ENCODE measurements around a stretch of chr13.

DNA sequence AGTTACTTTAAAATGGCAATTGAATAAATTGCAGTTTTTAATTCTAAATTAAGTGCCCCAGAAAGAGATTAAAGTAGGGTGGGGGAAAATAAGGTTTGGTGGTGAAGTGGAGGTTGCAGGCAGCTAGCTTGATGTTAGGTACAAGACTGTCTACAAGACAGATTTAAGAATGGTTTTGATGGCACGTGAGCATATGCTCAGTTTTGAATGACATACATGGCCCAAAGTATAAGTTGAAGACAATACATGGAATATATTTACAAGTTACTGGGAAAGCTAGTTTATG is 4.2 kb downstream of the KLF5 start:
- PRO-cap, 2 experiments: no peak in any of the 2 experiments

GRCh38 chr13:74069920-74070386 is 1011.1 kb downstream of the KLF5 start:
- PRO-cap, 2 experiments: no peak in any of the 2 experiments

- PRO-cap, 2 experiments: no peak in any of the 2 experiments
These were observed 90.9 kb downstream of the TBC1D4 start for GRCh38 chr13:75391075-75391510.

- PRO-cap, 2 experiments: no peak in any of the 2 experiments
These were observed 75.6 kb downstream of the TBC1D4 start for GRCh38 chr13:75406372-75406825.

- PRO-cap, 2 experiments: no peak in any of the 2 experiments
These were observed 741 bp downstream of the UCHL3 start for GRCh38 chr13:75550239-75550825.

DNA sequence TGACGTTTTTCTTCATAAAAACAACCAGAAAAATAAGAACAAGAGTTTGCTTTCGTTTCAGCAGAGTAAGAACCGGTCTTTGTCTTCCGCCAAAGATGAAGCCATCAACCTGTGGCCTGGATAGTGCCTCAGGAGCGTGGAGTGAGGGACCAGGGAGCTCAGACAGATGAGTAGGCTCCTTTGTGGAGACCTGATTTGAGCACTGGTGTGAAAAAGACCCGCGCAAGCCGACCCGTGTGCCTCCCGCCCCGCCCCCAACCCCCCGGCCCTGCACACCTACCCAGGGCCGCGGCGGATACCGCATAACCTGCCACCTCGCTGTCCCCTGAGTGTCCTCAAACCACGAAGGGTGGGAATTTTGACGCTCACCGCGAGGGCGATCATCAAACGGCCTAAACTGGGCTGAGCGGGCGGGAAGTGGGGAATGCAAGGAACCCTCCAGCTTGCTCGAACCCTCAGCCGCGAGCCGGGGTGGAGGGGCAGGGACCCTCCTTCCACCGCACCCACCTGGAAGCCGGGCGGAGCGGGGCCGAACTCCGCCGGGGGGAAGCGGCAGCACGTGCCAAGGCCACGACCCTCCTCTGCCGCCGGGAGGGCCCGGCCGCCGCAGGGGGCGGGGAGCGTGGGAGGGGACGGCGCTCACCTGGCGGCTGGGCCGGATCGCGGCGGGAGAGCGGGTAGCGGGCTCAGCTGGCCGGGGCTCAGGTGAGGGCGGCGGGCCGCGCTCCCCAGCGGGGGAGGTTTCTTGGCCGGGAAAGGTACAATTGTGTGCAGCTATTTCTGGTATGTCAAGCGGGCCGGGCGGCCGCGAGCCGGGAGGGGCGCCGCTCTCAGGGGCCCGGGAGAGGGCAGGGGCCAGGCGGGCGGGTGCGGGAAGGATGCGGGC is 701 bp upstream of the LMO7 start:
- PRO-cap, 2 experiments: no peak in any of the 2 experiments

GRCh38 chr13:75674391-75674833 is 38.3 kb downstream of the LMO7 start:
- PRO-cap, 2 experiments: no peak in any of the 2 experiments

DNA sequence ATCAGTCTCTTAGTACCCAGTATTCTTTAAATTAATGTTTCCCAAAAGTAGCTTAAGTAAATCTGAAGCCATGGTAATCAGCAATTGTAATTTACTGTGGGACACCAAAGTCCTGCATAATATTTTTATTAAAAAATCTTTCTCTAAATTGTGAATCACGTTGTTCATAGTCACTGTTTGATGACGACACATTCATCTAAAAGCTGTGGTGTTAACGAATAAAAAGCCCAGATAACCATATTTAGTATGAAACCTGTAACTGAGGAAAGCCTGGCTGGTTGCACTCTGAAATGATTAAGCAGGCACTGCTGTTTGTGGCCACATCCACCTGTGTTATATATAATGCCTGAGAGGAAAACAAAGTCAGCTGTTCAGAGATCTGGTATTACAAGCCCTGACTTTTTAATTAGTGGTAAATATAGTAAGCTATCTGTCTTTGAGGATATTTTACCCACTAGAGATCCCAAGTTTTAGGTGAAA is 79.4 kb downstream of the LMO7 start:
- PRO-cap, 2 experiments: no peak in any of the 2 experiments

GRCh38 chr13:75788411-75789237 is 152.5 kb downstream of the LMO7 start:
- PRO-cap, 2 experiments: no peak in any of the 2 experiments

GRCh38 chr13:75807849-75808284 is 171.7 kb downstream of the LMO7 start:
- PRO-cap, 2 experiments: no peak in any of the 2 experiments

DNA sequence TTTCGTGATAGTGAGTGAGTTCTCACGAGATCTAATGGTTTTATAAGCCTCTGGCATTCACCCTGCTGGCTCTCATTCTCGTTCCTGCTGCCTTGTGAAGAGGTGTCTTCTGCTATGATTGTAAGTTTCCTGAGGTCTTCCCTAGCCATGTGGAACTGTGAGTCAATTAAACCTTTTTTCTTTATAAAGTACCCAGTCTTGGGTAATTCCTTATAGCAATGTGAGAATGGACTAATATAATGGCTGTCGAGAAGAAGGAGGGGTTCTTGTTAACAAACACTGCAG is 271.1 kb downstream of the LMO7 start:
- PRO-cap, 2 experiments: no peak in any of the 2 experiments

DNA sequence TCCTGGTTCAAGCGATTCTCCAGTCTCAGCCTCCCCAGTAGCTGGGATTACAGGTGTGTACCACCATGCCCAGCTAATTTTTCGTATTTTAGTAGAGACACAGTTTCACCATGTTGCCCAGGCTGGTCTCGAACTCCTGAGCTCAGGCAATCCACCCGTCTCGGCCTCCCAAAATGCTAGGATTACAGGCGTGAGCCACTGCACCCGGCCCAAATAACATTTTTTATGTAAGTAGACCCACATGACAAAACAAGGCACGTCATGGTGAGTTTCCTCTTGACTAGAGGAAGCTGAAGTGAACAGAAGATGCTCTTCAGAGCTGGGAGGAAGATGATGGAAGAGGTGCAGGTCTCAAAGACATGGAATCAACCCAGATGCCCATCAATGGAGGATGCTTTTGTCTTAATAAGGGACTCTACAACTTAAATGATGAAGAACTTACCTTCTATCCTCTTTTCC is 139.0 kb downstream of the KCTD12 start:
- PRO-cap, 2 experiments: peak in 2 of 2 experiments; most common plus-strand start position 316 of the sequence (in 2)

DNA sequence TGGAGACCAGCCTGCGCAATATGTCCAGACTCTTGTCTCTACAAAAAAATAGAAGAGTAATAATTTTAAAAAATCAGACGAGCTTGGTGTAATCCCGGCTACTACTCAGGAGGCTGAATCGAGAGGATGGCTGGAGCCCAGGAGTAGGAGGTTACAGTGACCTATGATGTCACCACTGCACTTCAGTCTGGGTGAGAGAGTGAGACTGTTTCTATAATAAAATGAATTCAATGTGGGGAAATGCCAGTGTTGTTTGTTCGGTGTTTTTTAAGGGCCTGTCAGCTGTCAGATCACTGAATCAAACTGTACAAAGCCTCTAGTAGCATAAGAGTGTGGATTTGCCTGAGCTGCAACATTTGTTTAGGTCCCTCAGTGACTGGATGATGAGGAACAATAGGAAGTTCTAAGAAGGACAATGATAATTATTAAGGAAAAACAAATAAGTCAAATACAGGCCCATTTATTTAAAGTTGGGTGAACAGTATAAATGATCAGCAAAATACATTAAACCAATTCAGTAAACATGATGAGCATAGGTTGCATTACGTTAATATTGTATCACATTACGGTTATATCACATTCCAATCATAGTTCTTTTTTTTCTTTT is 1.4 kb upstream of the FBXL3 start:
- PRO-cap, 2 experiments: no peak in any of the 2 experiments

DNA sequence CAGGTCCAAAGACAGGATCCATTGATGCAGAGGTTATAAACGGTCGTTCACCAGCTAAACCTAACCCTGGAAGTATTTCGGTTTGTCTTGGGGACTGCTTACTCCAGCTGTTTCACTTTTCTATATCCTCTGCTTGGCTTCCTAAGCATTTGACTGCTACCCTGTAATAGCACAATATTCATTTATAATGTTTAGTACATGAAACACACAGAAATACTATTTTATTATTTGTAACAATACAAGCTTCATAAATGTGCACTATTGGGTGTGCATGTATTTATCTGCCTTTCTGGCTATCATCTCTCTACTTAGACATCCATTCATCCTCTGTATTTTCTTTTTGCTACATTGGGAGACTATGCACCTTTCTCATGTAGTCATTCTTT is 26.5 kb upstream of the FBXL3 start:
- PRO-cap, 2 experiments: peak in 1 of 2 experiments; most common minus-strand start position 116 of the sequence (in 1)

GRCh38 chr13:77110549-77111151 is 83.7 kb upstream of the FBXL3 start:
- PRO-cap, 2 experiments: no peak in any of the 2 experiments

DNA sequence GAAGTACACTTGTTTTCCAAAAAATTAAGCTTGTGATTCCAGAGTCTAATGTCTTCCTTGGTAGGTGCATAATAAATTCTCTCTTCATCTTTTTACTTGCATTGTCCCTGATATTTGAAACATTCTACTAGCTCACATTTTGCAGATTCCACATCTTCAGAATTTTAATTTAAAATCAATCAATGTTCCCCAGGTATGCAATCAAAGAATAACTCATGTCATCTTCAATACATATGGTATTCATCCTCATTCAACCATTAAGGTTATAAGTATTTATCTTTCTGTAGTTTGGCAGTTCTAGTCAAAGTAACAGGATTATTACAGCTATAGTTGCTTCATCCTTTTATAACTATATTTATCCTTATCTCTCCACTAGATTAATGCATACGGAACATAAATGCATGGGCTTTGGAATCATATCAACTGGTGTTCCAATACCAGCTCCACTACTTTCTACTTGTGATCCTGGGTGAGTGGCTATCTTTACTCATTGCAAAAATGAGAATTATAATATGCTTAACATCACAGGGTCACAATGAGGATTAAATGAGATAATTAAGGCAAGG is 105.9 kb upstream of the FBXL3 start:
- PRO-cap, 2 experiments: no peak in any of the 2 experiments

- PRO-cap, 2 experiments: no peak in any of the 2 experiments
These were observed 130.9 kb upstream of the FBXL3 start for GRCh38 chr13:77157881-77158242.

DNA sequence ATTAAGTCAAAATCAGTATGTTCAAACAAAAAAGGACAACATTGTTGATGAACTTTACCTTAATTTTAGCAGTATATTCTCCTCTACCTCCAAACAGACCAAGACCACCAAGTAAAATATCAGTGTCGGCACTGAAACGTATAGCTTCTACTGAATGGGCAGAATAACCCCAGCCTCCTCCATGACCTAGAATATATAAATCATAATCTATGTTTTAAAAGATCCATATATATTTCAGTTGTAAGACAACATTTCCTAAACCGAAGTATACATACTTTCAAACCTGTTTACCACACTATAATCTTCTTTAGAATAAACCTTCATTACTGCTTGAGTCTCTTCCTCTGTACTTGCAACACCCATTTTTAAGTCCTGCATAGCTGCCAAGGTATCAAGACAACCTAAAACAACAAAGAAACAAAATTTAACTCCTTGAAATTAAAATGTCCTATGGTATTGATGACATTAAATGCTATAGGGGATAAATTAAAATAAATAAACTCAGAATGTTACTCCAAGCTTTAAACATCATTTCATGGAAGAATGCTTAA is 121.6 kb downstream of the MYCBP2 start:
- PRO-cap, 2 experiments: no peak in any of the 2 experiments

GRCh38 chr13:77288119-77288693 is 38.7 kb downstream of the MYCBP2 start:
- PRO-cap, 2 experiments: no peak in any of the 2 experiments

- PRO-cap, 2 experiments: no peak in any of the 2 experiments
These were observed 147.7 kb upstream of the EDNRB start for GRCh38 chr13:78066242-78066821.